Endometrial microvascular endothelial cells (primary cell): Measurements from ENCODE around the genes GALNT16 and SLC8A3.

DNA sequence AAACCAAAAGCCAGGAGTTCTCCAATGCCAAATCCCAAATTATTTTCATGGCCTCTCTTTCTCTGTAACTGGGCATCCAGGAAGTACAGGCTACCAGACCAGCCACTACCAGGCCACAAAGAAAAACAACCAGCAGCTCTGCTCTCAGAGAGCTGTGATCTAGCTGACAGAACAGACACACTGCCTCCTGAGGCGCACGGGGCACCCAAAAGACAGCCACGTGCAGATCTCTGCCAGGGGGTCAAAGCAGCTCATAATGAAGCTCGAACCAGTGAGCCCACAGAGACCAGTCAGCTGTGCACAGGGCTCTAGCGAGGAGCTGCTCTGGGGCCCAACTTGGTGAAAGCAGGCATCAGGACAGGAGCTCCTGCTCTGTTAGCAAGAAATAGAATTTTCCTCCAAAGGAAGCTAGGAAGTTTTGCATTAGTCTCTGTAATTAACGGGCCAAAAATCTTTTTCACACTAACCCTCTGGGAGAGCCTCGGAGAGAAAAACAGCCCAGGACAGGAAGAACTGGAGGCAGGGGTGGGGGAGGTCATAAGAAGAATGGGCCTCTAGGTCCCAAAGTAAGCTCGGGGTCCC is 30.3 kb downstream of the ACTN1 start:
- RAMPAGE, long total RNA, result no peak

- RAMPAGE, long total RNA, result no peak
Measured at GRCh38 chr14:68964778-68965251, 14.3 kb downstream of the ACTN1 start.

GRCh38 chr14:68979416-68980177 is 495 bp upstream of the ACTN1 start:
- RAMPAGE, long total RNA, result no peak

DNA sequence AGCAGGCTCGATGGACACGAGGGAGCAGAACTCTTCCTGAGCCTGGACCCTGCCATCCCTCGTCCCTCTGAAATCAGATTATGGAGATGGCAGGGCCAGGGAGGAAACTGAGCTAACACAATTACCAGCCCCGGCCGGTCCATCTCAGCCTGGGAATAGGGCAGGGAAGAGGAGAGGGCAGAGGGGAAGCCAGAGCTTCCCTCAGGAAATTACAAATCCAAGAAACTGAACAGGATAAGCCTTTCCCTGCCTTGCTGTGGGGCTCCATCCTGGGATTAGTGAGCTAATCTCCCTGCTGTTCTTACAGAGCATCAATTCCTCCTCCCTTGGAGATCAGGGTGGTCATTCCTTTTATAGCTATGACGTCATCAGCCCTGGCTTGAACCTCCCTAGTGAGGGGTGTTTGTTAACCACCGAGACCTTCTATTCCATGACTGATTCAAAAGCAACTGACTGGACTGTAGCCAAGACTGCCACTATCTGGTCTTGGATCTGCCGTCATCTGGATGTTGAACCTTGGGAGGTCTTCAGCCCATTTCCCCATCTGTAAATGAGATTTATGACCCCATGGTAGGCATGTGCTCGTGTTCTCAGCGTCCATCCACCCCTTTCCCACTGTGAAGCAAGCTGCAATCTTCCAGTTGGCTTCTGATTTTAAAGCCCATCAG is 59.3 kb upstream of the ACTN1 start:
- RAMPAGE, long total RNA, result no peak

DNA sequence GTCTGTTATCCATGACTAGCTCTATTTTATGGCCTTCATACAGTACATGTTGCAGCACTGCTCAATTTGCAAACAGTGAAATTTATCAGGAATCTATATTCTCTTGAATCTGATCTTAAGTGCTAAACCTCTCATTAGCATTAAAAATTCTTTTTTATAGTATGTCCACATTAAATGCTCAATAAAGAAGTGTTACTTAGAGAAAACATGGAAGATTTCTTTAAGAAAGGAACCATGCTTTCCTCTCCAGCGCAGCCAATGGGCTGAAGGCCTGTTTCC is 73.9 kb upstream of the ACTN1 start:
- RAMPAGE, long total RNA, result no peak

DNA sequence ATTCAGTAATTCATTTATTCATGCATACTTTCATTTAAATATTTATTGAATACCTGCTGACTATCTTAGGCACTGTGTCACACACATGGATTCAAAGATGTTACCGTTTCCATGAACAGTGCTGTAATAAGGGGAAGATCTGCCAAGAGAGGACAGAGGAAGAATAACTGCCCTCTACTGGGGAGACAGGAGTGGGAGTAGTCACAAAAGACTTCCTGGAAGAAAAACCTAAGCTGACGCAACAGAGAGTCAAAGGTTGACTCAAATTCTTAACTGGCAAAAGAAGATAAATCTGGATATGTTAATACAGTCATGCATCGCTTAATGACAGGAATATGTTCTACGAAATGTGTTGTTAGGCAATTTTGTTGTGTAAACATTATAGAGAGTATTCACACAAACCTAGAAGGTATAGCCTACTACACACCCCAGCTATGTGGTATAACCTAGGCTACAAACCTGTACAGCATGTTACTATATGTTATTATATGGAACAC is 51.6 kb downstream of the DCAF5 start:
- RAMPAGE, long total RNA, result no peak

GRCh38 chr14:69151157-69152250 is 1.4 kb downstream of the DCAF5 start:
- RAMPAGE, long total RNA, result no peak

GRCh38 chr14:69259322-69260417 is at the start of gene GALNT16:
GALNT16 (plus strand) TSS chr14:69260158.
- RAMPAGE, long total RNA, result no peak

GRCh38 chr14:69379922-69380807 is 17.9 kb downstream of the ERH start:
- RAMPAGE, long total RNA, result no peak

DNA sequence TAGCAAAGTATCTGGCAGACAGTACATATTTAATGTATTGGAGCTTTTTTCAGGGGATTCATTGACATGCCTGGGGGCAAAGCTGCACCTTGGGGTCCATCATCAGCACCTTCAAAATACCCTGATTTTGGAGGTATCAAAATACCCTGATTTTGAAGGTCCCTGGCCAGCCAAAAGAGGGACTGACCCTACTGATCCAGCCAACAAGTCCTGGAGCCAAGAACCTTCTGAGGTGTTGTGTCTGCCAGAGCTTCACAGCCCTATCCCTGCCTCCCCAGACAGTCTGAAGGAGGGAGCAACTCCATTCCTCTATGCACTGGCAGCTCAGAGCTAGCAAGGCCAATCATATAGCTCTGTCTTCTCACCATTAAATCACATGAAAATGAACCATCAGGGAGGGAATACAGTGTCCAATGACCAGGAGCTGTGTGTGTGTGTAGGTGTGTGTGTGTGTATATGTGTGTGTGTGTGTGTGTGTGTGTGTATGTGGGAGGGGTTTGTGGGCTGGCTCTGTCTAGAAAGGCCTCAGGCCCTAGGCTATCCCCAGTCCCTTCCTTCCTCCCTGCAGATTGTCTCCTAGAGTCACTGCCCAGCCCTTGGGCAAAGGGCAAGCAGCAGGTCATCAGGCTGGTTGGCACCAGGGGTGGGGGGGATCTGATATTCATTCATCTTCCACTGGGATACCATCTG is 5.8 kb upstream of the SUSD6 start:
- RAMPAGE, long total RNA, result no peak

DNA sequence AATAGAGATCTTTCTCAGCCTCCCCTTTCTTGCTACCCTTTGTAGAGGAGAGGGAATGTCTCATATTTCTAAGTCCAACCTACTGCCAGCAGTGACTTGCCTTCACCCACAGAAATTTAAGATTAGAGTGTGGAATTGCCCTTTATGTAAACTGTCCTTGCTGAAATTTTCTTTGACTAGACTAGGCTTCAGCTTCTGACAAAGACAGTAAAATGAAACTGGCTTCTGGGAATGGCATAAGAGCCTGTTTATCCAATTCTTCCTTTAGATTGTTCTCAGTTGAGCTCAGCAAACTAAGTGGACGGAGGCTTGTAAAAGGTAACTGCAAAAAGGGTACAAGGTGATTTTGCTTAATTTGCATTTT is 4.8 kb downstream of the SUSD6 start:
- RAMPAGE, long total RNA, result no peak

GRCh38 chr14:69649221-69649674 is 37.9 kb downstream of the SUSD6 start:
- RAMPAGE, long total RNA, result no peak

- RAMPAGE, long total RNA, result no peak
Measured at GRCh38 chr14:69694816-69695352, 72.1 kb upstream of the SRSF5 start.

GRCh38 chr14:69726476-69727557 is 40.1 kb upstream of the SRSF5 start:
- RAMPAGE, long total RNA, result no peak

GRCh38 chr14:69755305-69755652 is 11.7 kb upstream of the SRSF5 start:
- RAMPAGE, long total RNA, result no peak

DNA sequence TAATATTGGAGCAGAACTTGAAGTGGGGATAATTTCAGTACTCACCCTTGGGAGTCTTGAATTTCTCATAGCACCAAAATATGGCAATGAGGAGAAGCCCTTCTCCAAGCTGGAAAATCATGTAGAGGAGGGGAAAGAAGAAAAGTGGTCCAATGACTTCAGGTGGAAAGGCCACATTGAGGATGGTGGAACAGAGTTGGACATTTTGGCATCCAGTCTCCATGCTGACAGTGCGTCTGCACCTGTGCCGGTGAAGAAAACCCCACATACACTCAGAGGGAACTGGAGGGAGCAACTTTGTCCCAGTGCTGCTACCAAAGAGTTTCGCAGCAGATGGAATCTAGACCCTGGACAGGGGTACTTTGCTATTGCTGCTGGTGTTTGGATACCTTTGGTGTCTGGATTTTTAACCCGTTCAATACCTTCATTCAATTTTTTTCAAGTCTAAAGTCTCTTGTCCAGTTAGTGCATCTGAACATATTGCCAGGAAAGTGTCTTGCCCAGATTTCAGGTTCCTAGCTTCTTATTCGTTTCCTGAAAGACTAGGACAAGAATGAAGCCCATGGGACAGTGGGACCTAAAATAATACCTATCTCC is 11.4 kb downstream of the SRSF5 start:
- RAMPAGE, long total RNA, result no peak

GRCh38 chr14:69797488-69798035 is 521 bp upstream of the SLC10A1 start:
- RAMPAGE, long total RNA, result no peak

DNA sequence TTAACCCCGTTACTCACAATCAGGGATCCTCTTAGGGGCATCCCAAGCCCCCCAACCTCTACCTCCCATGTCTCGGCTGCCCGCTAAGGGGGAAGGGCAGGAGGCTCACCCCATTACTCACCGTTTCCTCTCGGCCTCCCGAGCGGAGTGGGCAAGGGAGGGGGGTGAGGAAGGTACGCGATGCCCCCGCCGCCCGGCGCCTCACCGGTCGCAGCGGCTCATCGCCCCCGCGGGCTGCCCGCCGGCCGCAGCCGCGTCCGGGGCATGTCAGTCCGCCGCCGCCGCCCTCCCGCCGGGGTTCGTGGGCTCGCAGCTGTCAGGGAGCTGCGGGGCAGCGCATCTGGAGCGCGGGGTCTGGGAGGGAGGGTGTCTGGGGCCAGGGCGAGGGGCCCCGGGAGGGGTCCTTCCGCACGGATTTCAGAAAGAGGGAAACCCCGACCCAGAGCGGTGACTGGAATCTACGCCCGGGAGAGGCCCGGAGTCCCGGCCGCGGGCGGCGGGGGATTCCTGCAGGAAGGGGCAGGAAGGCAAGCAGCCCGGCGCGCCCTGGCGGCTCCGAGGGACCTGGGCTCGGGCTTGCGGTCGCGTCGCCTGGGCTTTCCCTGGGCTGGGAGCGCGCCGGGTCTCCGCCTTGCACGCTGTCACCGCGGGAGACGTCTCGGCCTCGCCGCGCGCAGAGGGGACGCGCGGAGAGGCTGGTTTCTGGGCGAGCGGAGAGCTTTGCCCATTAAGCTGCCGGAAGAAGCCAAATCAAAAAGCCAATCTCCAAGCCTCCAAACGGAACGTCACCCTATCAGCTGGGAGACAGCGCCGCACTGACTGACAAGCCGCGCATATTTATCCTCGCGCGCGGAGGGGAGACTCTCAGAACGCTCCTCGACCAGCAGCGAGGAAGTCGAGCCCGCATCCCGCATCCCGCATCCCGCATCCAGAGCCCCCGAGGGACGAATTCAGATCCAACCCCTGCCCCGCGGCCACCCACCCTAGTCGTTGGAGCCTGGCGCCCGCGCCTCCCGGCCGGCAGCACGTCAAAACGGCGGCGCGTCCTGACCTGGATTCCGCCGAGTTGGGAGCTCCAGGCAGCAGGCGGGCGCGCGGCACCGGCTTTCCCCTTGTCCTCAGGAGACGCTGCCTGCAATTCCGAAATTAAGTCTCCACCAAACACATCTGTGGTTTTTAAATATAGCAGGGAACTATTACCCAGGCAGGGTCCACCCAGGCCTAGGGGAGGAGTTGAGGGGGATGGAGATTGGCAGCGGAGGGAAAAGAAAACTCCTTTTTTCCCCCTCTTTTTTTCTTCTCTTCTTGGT is at the start of gene SLC8A3:
SLC8A3 (minus strand) TSS at position 694 of the 1,310 bp plus-strand sequence.
- RAMPAGE, long total RNA, result no peak

DNA sequence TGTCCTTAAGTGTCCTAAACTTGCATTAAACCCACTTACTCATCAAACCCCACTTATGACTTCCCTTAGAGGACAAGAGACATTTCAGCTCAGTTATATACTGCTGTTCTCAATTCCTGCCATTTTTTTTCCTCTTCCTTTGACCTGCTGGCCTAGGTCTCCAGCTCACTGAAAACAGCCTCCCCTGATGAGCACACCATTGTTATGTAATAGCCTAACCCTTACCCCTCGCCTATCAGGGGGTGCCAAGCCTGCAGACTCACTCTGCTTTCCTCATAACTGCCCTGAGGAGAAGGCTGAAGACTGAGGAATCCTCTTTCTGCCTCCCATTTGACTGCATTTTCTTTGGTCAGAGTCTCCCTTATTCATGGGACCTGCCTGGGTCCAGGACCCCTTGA is 41.1 kb upstream of the SLC8A3 start:
- RAMPAGE, long total RNA, result no peak

GRCh38 chr14:70537080-70538064 is 2.6 kb upstream of the ADAM20 start:
- RAMPAGE, long total RNA, result no peak